SJCRH30 (cell line): ENCODE measurements around a stretch of chr2.

- RAMPAGE, long total RNA = no peak
These were observed 540.6 kb upstream of the ID2 start for GRCh38 chr2:8140963-8141960.

GRCh38 chr2:8241176-8241598 lies 440.7 kb upstream of the ID2 start:
- RAMPAGE, long total RNA = no peak

GRCh38 chr2:8242512-8243458 lies 439.1 kb upstream of the ID2 start:
- RAMPAGE, long total RNA = no peak

DNA sequence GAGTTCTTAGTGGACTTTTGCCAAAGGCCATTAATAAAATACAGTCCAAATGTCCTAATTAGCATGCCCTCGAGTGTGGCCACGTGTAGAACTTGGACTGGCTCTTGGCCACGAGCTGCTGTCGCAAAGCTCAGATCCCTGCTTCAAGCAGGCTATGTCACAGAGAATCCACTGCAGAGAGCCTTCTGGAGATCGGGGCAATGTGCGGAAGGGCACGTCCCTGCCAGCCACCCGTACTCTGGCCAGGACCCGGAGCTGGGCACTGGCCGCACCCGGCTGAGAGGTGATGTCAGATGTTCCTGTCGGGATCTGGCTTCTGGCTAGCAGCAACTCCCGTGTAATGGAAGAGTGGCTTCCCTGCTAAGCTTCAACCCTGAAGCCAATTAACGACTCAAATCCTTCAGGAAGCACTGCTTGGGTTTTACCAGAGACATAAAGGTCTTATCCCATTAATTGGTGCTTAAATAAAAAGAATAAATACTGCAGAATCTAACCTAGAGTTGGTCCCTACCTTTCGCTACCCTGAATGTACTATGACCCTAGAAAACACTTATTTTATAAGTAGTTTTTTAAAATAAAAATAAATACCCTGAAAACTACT lies 432.6 kb upstream of the ID2 start:
- RAMPAGE, long total RNA = no peak

- RAMPAGE, long total RNA = no peak
These were observed 202.5 kb upstream of the ID2 start for GRCh38 chr2:8479152-8479888.

- RAMPAGE, long total RNA = no peak
These were observed 190.6 kb upstream of the ID2 start for GRCh38 chr2:8491342-8491615.

DNA sequence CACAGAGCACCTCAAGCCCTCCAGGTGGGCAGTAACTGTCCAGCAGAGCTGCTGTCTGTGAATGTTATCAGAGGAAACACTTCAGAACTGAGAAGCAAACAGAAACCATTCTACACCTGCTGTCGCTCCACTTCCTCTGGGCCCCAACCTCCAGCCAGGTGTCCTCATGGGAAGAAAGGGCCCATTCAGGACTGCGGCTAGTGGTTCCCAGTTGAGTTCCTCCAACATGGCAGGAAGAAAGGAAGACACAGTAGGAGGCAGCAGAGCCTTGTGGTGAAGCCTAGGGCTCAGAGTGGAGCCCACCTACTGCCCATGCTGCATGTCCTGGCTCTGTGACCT lies 165.9 kb upstream of the ID2 start:
- RAMPAGE, long total RNA = no peak

- RAMPAGE, long total RNA = no peak
These were observed 146.9 kb upstream of the ID2 start for GRCh38 chr2:8534683-8535683.

GRCh38 chr2:8550831-8551270 lies 131.0 kb upstream of the ID2 start:
- RAMPAGE, long total RNA = no peak

GRCh38 chr2:8576720-8577292 lies 105.0 kb upstream of the ID2 start:
- RAMPAGE, long total RNA = no peak

DNA sequence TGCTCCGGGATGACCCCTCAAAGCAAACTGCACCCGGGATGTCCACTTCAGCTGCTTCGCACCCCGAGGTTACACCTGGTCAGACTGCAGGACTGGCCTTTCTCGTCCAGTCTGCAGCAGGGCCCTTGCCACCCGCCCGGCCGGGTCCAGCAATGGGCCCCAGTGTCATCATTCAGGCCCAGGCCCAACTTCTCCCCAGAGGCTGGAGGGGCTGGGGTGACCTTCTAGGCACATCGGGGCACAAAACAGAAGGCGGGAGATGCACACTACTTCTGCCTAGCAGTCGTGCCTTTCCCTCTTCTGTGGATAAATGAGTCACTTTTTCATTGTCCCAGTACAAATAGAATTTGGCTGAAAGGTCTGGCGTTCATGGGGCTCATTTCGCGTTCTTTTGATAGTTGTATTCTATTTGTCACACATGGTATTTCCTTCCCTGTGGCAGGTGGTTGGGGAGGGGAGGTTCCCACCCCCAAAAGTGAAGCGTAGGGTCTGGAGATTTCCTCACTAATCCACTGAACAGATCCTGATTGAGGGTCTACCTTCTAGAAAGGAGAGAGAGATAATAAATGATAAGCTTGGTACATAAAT lies 56.9 kb upstream of the ID2 start:
- RAMPAGE, long total RNA = no peak

DNA sequence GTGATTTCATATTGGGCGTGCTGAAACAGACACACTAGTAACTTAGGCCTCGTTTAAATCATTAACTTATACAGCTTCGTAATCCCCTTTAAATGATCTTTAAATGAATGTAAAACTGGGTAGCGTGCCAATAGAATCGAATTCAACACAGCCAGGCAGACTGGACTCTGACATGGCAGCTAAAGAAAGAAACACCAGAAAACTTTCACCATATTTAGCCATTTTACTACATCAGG lies 2.3 kb upstream of the ID2 start:
- RAMPAGE, long total RNA = no peak

DNA sequence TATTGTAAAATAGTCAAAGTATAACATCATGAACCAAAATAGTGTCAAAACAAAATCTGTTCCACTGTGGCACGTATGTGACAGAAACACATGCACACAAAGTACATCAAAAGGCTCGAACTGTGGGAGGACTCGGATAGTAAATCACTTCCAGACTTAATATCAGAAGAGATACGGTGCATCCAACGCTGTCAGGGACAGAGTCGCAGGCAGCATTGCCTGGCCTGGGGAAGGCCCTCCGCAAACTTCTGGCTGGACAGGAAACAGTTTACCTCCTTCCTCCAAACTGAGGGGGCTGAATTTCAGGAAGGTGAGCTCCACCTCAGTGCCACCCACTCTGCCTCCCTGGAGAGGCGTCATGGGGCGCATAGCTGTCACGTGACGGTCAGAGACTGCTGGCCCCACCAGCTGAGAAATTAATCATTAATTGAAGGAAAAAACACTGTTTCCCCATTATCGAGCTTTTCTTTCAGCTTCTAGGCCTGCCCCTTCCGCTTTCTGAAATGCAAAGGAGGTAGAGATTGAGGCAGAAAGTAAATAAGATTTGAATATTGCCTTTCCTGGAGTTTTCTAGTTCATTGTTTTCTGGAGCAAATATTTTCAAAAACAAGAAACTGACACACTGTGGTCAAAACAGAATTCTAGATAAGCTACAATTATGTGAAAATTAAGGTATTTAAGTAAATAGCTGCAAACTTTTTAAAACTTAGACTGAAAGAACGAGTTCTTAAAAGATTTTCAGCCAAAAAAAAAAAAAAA lies 1.6 kb upstream of the ID2 start:
- RAMPAGE, long total RNA = no peak

- RAMPAGE, long total RNA = no peak
These were observed 773 bp upstream of the ID2 start for GRCh38 chr2:8680849-8681717.

GRCh38 chr2:8709448-8710049 lies 27.7 kb downstream of the ID2 start:
- RAMPAGE, long total RNA = no peak

- RAMPAGE, long total RNA = no peak
These were observed 648 bp downstream of the KIDINS220 start for GRCh38 chr2:8836793-8837137.

GRCh38 chr2:8858262-8859062 lies 21.0 kb upstream of the KIDINS220 start:
- RAMPAGE, long total RNA = no peak

DNA sequence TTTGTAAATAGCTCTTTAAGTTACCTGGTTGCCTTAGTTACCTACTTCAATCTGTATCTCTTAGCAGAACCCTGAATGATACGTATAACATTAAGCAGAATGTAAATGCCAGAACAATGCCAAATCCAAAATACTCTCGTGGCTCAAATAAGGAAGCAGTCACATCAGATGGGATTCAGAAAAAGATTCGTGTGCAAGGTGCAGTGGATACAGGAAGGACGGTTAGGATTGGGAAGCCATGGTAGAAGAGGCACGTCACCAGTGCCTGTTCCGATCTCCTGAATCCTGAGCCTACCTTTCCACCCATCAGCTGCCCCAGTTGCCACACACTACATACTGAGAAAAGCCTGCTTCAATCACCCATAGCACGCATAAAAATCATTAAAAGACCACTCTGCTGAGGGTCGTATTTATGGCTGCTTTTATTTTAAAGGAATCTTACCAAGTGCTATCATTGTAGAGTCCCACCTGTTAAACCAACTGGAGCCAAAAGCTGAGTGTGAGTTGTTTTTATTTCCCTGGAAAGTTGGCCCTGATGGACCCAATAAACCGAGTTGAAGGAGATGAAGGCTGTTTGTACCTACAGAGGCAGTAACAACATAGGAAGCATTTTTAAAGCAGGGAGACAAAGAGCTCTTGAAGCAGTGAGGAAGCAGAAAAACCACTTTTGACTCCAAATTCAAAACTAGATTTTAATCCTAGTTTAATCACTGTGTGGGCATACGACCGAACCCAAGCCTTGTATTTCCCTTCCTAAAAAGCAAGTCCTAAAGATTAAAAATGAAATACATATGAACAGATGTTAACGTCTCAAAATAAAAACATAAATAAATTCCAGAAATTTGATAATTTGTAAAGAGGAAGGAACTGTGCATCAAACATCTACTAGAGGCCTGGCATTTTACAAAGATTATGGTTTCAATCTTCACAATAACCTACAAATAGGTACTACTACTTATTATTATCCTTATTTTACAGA lies 6.4 kb downstream of the MBOAT2 start:
- RAMPAGE, long total RNA = no peak

DNA sequence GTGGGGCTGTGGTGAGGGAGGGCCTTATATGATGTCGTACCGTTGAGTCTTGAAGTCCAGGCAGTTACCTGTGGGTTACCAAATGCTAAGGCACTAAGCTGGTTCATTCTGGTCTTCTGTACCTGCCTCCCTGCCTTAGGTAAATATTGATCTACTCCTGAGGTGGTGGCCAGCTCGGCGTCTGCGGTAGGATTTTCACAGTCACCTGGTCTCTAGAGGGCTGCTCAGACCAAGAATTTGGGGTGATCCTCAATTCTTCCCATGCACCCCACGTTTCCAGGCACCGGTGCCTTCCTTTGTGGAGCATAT lies 5.7 kb downstream of the ASAP2 start:
- RAMPAGE, long total RNA = no peak

DNA sequence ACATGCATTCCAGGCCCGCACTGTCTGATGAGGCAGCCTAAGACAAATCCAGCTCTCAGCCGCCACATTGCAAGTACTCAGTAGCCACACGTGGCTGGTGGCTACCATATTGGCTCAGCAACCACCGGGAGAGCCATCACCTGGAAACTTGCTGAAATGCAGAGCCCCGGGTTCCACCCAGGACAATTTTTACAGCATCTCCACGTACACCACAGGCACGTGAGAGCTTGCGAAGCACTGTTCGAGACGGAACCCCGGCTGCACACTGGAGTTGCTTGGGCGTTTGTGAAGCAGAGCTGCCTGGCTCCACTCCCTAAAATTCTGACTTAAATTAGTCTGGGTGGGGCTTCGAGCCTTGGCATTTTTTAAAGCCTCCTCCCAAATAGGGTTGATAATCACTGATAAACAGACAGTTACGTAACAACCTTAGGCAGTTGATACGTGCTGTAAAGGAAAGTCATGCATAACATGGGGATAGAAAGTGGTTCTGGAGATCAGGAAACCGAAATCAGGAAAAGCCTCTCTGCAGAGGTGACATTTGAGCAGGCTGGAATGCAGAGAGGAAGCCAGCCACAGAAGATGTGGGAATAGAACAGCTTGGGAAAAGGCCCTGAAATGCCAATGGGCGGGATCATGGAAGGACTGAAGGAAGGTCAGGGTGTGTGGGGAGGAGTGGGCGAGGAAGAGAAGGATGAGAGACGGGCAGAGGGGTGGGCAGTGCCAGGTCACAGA lies 6.2 kb downstream of the ASAP2 start:
- RAMPAGE, long total RNA = no peak